Endothelial cell of umbilical vein (primary cell): Measurements from ENCODE around the genes KRTAP1-3, KRTAP2-1, KRTAP17-1, KRT17, KLHL10 and DNAJC7.

DNA sequence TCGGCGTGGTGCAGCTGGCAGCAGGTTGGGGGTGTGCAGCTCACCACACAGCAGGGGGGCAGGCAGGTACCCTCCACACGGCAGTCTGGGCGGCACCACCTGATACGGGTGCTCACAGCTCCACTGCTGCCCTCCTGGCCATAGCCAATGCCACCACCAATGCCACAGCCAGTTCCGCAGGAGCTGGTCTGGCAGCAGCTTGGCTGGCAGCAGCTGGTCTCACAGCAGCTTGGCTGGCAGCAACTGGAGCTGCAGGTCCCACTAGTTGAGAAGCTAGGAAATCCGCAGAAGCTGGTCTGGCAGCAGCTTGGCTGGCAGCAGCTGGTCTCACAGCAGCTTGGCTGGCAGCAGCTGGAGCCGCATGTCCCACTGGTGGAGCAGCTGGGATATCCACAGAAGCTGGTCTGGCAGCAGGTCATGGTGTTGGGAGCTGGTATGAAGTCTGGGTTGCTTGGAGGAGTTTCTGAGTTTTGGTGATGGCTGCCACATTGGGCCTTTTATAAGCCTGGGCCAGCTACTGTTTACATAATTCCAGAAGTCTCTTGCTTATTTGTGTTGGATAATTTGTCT is at the start of gene KRTAP1-3:
TSS of gene KRTAP1-3 (minus strand) at position 472 of the 570 bp plus-strand sequence.
- PRO-cap = no peak
CAGE:
- cytosol, long polyA minus RNA = no peak
- cytosol, long polyA plus RNA = no peak
- long polyA plus RNA = no peak
- nucleus, long polyA minus RNA = no peak
- nucleus, long polyA plus RNA = no peak

- PRO-cap = no peak
CAGE:
- cytosol, long polyA minus RNA = no peak
- cytosol, long polyA plus RNA = no peak
- long polyA plus RNA = no peak
- nucleus, long polyA minus RNA = no peak
- nucleus, long polyA plus RNA = no peak
These were observed at the start of gene KRTAP2-1 for GRCh38 chr17:41047177-41047519. Gene KRTAP2-1, minus strand, starts transcription at chr17:41047316.

- PRO-cap = no peak
CAGE:
- cytosol, long polyA minus RNA = no peak
- cytosol, long polyA plus RNA = no peak
- long polyA plus RNA = no peak
- nucleus, long polyA minus RNA = no peak
- nucleus, long polyA plus RNA = no peak
These were observed at the start of gene KRTAP17-1 for GRCh38 chr17:41315505-41315867. Gene KRTAP17-1, minus strand, starts transcription at chr17:41315710.

GRCh38 chr17:41394786-41395387 is 2.5 kb downstream of the KRT31 start:
- PRO-cap = no peak
CAGE:
- cytosol, long polyA minus RNA = no peak
- cytosol, long polyA plus RNA = no peak
- long polyA plus RNA = no peak
- nucleus, long polyA minus RNA = no peak
- nucleus, long polyA plus RNA = no peak

DNA sequence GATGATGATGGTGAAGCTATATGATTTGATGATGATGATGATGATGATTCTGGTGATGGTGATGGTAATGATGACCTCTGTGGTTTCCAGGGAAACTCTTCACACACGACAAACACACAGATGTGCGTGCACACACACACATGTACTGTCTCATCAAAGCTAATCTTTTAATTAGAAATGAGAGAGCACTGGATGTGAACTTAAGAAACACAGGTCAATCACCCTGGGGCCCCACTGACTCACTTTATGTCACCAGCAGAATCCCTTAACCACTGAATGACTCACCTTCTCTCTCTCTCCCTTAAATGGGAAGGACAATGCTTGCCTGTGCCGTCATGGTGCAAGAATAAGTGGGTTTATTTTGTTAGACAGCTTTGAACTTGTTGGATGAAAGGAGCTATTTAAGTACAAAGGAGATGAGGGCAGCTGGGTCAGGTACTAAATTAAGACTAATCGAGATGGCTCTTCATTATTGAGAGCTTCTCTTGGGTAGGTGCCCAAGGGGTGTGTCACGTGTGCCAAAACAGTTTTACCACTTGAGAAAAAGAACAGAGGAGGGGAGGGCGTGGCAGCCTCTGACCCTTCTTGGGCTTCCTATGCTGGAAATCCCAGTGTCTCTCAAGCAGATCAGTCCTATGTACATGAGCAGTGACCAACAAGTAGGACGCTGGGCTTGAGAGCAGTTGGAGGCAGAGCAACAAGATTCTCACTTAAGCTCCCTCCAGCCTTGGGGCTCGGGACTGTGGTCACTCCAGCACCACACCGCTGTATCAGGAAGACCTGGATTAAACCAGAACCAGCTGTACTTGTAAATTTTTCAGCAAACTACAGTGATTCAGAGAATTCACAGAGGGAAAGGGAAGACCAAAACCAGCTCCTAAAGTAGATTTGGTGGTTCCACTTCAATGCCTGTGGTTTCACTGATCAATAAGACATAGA is 6.7 kb upstream of the KRT31 start:
- PRO-cap = no peak
CAGE:
- cytosol, long polyA minus RNA = no peak
- cytosol, long polyA plus RNA = no peak
- long polyA plus RNA = no peak
- nucleus, long polyA minus RNA = no peak
- nucleus, long polyA plus RNA = no peak

DNA sequence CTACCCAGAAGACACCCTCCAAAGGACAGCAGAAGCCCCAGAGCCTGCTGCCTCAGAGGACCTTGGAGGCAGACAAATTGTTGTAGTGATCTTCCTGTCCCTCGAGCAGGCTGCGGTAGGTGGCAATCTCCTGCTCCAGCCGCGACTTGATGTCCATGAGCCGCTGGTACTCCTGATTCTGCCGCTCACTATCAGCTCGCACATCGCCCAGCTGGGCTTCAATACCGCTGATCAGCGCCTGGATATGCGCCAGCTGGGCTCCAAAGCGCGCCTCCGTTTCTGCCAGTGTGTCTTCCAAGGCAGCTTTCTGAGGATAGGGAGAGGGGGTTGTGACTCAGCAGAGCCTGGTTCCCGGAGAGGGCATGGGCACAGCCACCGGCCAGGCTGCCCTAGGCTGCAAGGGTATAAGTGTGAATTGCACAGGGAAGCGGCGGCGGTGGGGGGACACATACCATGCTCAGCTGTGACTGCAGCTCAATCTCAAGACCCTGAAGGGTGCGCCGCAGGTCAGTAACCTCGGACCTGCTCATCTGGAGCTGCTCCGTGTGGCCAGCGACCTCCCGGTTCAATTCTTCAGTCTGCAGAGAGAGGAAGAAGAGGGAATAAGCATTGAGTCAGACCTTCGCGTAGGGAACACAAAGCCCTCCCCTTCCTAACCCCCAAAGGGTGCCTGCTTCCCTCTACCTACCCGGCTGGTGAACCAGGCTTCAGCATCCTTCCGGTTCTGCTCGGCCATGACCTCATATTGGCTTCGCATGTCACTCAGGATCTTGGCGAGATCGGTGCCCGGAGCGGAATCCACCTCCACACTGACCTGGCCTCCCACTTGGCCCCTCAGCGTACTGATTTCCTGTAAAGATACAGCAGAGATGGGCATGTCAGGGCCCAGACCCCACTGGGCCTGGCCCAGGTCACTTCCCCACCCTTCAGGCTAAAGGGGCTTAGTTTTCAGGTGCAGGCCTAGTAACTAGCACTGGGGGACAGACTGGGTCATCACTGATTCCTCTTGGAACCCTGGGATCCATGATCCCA is 4.1 kb downstream of the KRT19 start:
- PRO-cap = no peak
CAGE:
- cytosol, long polyA minus RNA = no peak
- cytosol, long polyA plus RNA = no peak
- long polyA plus RNA = no peak
- nucleus, long polyA minus RNA = no peak
- nucleus, long polyA plus RNA = no peak

- PRO-cap = no peak
CAGE:
- cytosol, long polyA minus RNA = no peak
- cytosol, long polyA plus RNA = no peak
- long polyA plus RNA = no peak
- nucleus, long polyA minus RNA = no peak
- nucleus, long polyA plus RNA = no peak
These were observed 1.9 kb upstream of the KRT19 start for GRCh38 chr17:41529850-41530658.

DNA sequence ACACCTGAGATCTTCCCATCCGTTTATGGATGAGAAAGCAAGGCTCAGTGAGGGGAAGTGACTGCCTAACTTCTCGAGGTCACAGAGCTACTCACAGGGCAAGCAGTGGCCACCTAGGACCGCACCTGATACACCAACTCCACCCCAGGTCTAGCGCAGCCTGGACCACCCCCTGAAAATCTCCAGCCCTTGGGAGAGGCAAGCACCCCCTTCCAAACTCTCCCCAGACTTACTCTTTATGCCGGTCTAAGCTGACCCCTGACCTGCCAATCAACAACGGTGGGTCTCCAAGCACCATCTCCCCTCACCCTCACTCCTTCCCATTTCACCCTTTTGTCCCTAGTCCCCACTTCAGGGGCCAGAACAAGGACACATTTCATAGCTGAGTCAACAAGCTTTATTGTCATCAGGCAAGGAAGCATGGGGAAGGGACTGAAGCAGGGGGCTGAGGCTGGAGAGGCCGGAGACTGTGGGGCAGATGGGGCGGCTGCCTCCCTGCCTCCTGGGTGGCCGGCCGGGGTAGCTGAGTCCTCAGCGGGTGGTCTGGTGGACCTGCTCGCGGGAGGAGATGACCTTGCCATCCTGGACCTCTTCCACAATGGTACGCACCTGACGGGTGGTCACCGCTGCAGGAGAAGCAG is 5.2 kb downstream of the KRT17 start:
- PRO-cap = no peak
CAGE:
- cytosol, long polyA minus RNA = no peak
- cytosol, long polyA plus RNA = no peak
- long polyA plus RNA = no peak
- nucleus, long polyA minus RNA = no peak
- nucleus, long polyA plus RNA = no peak

DNA sequence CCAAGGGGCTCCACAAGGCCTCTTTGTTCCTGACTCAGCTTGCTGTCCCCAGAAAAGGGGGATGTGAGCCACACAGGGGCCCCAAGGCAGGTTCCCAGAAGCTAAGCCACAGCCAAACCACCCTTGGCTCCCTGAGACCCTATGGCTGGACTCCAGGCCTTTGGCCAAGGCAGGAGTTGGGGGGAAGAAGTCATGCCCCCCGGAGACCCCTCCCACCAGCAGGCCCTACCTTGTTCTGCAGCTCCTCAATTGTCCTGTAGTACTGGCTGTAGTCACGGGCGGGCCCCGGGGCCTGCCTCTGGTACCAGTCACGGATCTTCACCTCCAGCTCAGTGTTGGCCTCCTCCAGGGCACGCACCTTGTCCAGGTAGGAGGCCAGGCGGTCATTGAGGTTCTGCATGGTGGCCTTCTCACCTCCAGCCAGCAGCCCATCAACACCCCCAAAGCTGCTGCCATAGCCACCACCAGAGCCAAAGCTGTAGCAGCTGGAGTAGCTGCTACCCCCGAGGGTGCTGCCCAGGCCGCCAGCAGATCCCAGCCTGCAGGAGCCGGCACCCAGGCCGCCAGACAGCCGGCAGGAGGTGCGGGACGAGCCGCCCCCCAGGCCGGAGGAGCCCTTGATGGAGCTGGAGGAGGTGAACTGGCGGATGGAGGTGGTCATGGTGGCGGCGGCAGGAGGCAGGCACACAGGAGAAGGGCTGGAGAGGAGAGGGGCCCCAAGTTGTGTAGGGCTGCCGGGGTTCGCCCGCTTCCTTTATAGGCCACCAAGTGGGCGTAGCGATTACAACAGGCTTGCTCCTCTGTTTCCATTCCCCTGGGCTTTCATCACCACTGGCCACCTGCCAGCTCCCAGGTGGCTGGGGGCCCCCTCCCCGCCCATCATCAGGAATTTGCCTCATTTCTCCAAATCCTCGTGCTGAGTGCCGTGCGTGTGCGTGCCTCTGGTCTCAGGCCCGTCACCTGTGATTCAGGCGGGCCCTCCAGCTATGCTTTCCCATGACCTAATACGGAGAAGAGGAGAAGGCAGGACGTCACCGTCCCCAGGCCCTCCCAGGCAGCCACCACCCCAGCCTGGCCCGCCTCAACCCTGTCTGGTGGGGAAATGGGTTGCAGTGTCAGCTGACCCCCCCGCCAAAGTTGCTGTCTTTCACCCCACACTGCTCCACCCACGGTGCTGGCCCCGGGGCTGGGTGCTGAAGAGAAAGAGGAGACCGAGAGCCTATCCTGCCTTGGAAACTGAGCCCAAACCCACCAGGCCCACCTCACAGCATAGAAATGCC is at the start of gene KRT17:
TSS of gene KRT17 (minus strand) at position 727 of the 1,280 bp plus-strand sequence.
- PRO-cap = no peak
CAGE:
- cytosol, long polyA minus RNA = no peak
- cytosol, long polyA plus RNA = no peak
- long polyA plus RNA = no peak
- nucleus, long polyA minus RNA = no peak
- nucleus, long polyA plus RNA = no peak

GRCh38 chr17:41653665-41654674 is 29.6 kb upstream of the KRT17 start:
- PRO-cap = no peak
CAGE:
- cytosol, long polyA minus RNA = no peak
- cytosol, long polyA plus RNA = no peak
- long polyA plus RNA = no peak
- nucleus, long polyA minus RNA = no peak
- nucleus, long polyA plus RNA = no peak

DNA sequence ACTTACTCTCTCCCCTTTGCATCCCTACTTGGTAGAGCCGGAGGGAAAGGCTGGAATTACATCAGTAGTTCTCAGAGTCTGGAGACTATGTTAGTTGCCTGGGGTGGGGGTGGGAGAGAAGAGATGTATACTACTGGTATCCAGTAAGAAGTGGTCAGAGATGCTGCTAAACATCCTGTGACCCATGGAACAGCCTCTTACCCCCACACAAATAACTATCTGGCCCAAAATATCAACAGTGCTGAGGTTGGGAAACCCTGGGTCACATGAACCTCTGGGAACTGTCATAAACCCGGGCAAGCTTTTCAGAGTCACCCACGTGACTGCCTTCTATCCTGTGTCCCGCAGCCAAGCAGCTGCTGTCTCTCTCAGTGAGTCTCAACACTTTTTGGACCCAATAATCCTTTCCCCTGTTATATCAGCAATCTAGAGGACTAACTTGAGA is 8.5 kb downstream of the EIF1 start:
- PRO-cap = no peak
CAGE:
- cytosol, long polyA minus RNA = no peak
- cytosol, long polyA plus RNA = no peak
- long polyA plus RNA = no peak
- nucleus, long polyA minus RNA = no peak
- nucleus, long polyA plus RNA = no peak

- PRO-cap = no peak
CAGE:
- cytosol, long polyA minus RNA = no peak
- cytosol, long polyA plus RNA = no peak
- long polyA plus RNA = no peak
- nucleus, long polyA minus RNA = no peak
- nucleus, long polyA plus RNA = no peak
These were observed 310 bp downstream of the P3H4 start for GRCh38 chr17:41811395-41811882.

GRCh38 chr17:41822928-41823502 is 10.2 kb downstream of the FKBP10 start:
- PRO-cap = no peak
CAGE:
- cytosol, long polyA minus RNA = start-site peak on the plus strand at chr17:41823080-41823171, 30 reads
- cytosol, long polyA plus RNA = start-site peak on the plus strand at chr17:41823086-41823185, 195 and 472 reads in 2 replicates
- long polyA plus RNA = no peak
- nucleus, long polyA minus RNA = no peak
- nucleus, long polyA plus RNA = start-site peak on the plus strand at chr17:41823128-41823180, 110 and 276 reads in 2 replicates

- PRO-cap = no peak
CAGE:
- cytosol, long polyA minus RNA = no peak
- cytosol, long polyA plus RNA = no peak
- long polyA plus RNA = no peak
- nucleus, long polyA minus RNA = no peak
- nucleus, long polyA plus RNA = no peak
These were observed at the start of gene KLHL10 for GRCh38 chr17:41837517-41838040. Gene KLHL10, plus strand, starts transcription at chr17:41837825.

- PRO-cap = no peak
CAGE:
- cytosol, long polyA minus RNA = no peak
- cytosol, long polyA plus RNA = no peak
- long polyA plus RNA = no peak
- nucleus, long polyA minus RNA = no peak
- nucleus, long polyA plus RNA = no peak
These were observed 20.7 kb upstream of the KLHL11 start for GRCh38 chr17:41885900-41886321.

- PRO-cap = unidirectional peak, minus-strand start at chr17:41919658
CAGE:
- cytosol, long polyA minus RNA = no peak
- cytosol, long polyA plus RNA = no peak
- long polyA plus RNA = no peak
- nucleus, long polyA minus RNA = no peak
- nucleus, long polyA plus RNA = no peak
These were observed 728 bp upstream of the ACLY start for GRCh38 chr17:41919498-41919859.

GRCh38 chr17:41976122-41977075 is 9.8 kb downstream of the CNP start:
- PRO-cap = no peak
CAGE:
- cytosol, long polyA minus RNA = start-site peak on the minus strand at chr17:41976491-41976531, 18 reads
- cytosol, long polyA plus RNA = no peak
- long polyA plus RNA = no peak
- nucleus, long polyA minus RNA = no peak
- nucleus, long polyA plus RNA = no peak

DNA sequence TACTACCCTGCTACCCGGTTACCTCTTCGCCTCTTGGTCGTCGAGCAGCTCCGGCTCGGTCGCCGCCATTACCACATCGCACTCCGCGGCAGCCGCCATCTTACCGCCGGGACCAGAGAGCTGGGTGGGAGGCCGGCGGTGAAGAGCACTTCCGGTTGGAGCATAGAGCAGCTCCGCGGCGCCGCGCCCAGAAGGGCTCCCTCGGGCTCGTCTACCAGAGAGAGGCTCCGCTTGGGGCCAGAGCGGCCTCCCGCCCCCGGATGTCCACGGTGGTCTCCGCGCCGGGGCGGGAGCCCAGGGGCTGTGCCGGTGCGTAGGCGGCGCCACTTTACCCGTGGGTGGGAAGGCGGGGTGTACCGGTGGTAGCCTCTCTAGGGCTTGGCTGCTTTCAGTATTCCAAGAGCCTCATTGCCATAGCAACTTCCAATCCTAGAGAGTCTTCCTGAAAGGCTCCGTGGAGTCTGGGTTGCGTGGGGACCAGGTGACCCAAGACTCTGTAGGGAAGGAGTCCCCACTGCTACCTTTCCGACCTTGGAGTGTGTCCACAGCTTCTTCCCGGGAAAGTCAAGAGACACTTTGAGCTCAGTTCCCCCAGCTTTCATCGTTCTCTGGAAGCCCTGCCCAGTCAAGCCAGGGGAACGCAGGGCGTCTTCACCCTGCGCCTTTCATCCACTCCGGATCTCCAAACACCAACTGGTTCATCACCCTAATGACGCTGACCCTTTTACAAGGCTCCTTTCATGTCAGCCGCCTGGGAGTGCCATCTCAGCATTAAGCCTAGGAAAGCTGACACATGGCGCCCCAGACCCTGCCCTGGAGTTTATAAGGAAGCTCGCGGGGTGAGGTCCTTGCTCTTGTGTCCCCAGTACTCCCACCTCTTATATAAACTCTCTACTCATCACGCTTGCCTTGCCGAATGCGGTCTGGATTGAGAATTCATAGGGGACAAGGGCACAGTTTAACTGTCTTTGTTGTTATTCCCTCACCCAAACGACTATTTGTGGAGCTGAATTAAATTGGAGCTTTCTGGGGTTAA is at the start of gene DNAJC7:
TSS of gene DNAJC7 (minus strand) at position 122 of the 1,036 bp plus-strand sequence.
- PRO-cap = bidirectional peak, plus-strand start at position 240 of the sequence, minus-strand start at position 102 of the sequence; bidirectional peak, plus-strand start at position 909 of the sequence, minus-strand start at position 684 of the sequence
CAGE:
- cytosol, long polyA minus RNA = start-site peak on the minus strand centred at position 103 of the sequence, 5 bp wide, 27 reads
- cytosol, long polyA plus RNA = start-site peak on the minus strand centred at position 133 of the sequence, 64 bp wide, 367 and 917 reads in 2 replicates; start-site peak on the minus strand centred at position 291 of the sequence, 116 bp wide, 32 and 96 reads in 2 replicates
- long polyA plus RNA = start-site peak on the minus strand centred at position 138 of the sequence, 76 bp wide, 403 and 345 reads in 2 replicates
- nucleus, long polyA minus RNA = start-site peak on the minus strand centred at position 121 of the sequence, 48 bp wide, 571 reads; start-site peak on the minus strand centred at position 316 of the sequence, 79 bp wide, 37 reads
- nucleus, long polyA plus RNA = start-site peak on the minus strand centred at position 114 of the sequence, 29 bp wide, 397 and 368 reads in 2 replicates; start-site peak on the minus strand centred at position 276 of the sequence, 121 bp wide, 24 and 20 reads in 2 replicates

DNA sequence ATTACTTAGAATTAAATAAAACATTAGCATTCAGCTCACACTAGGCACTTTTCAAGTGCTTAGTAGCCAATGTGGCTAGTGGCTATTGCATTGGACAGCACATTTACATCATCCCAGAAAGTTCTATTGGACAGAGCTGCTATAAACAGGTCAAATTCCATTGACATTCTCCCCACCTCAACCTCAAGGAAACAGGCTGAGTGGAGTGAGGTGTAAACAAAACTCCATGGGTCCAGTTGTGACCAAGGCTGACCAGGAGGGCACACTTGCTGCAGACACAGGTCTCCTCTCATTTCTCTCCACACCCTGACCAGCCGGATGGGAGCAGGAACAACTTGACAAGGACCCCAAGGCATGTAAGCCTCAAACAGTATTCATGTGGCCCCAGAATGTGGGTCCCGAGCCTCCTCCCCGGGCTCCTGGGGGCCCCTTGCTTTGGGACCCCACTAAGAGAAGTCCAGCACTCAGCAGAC is 522 bp downstream of the C17orf113 start:
- PRO-cap = no peak
CAGE:
- cytosol, long polyA minus RNA = no peak
- cytosol, long polyA plus RNA = no peak
- long polyA plus RNA = no peak
- nucleus, long polyA minus RNA = no peak
- nucleus, long polyA plus RNA = no peak

DNA sequence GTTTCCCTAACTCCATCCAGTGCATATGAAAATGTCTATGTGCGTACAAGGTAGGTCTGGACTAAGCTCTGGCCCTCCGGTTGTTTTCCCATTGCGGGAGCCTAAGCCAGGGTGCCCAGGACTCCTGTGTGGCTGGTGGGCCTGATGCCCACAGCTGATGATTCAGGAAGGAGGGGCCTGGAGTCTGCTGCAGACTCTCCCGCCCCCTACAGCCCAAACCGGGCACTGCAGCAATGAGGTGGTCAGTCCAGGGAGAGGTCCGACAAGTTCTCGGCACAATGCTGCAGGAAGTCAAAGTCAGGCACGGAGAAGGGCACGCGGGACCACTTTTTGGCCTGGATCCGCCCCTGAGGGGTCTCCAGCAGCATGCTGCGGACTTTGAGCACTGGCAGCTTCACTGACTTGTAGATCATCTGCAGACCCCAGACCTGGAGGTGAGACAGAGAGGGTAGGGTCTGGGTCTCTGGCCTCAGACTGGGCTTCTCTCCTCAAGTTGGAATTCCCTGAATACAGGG is 3.3 kb upstream of the ZNF385C start:
- PRO-cap = unidirectional peak, plus-strand start at position 245 of the sequence
CAGE:
- cytosol, long polyA minus RNA = no peak
- cytosol, long polyA plus RNA = no peak
- long polyA plus RNA = no peak
- nucleus, long polyA minus RNA = no peak
- nucleus, long polyA plus RNA = no peak